Osteocyte (in vitro differentiated cells): ENCODE measurements around a stretch of chr1.

- PRO-cap = no peak
Measured at GRCh38 chr1:180199469-180200328, 30.4 kb upstream of the LHX4 start.

DNA sequence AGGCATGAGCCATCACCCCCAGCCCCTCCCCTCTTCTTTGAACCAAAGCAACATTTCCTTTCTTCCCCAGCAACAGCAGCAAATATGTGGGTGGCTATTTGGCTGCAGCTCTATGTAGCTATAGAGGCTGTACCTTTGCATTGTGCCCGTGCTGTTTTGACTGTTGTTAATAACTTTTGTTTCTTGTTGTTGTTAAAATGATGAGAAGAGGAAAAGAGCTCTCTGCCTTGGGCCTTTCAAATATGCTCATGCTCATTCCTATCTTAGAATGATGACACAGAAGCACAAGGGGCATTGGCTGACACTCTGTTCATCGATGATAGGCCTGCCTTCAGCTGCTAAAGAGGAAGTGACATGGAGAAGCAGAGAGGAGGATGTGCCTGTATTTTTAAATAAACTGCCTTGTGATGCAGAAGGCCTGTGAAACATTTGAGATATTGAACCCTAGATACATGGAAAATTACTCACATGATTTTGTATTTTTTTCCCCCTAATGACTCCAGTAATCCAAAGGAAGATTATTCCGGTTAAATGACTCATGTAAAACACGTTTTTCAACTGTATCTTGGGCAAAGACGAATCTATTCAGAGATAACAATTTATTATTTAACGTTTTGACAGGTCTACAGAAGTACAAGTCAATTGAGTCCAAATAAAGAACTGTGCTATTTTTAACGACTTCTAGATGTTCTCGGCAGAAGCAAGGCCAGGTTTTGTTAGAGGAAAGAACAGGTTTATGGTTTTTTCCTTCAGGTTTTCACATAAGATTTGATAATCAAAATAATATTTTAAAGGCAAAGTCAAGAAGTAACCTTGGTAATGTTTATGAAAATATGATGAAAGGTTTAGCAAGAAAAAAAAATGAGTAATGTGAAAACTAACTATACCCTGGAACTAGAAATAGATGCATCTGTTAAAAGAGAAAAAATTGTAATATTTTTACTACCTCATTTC, 20.4 kb upstream of the XPR1 start:
- PRO-cap = no peak

GRCh38 chr1:180953128-180953732, 40.5 kb downstream of the KIAA1614 start:
- PRO-cap = no peak

DNA sequence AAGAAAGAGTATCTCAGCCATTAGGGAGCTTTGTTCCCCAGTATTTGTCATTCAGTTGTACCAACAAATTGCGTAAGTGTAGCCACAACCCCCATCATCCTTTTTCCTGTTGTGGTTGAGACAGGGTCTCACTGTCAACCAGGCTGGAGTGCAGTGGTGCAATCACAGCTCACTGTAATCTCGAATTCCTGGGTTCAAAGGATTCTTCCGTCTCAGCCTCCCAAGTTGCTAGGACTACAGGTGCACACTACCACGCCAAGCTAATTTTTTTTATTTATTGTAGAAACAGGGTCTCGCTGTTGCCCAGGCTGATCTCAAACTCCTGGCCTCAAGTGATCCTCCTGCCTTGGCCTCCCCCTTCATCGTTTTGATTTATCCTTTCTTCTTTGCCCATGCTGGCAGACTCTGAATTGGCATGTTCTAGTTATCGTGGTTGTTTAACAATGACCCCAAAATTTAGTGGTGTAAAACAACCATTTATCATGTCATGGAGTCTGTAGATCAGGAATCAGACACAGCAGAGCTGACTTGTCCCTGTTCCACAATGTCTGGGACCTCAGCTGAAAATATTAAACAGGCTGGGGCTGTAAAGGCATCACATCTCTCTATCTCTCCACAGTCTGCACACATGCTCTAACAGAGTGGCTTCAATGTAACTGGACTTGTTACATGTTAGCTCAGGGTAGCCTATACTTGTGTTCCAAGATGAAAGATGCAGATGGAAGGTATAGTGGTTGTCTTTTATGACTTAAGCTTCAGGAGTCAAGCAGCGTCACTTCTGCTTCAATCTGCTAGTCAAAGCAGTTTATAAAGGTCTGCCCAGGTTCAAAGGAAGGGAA, 9.2 kb downstream of the STX6 start:
- PRO-cap = no peak

DNA sequence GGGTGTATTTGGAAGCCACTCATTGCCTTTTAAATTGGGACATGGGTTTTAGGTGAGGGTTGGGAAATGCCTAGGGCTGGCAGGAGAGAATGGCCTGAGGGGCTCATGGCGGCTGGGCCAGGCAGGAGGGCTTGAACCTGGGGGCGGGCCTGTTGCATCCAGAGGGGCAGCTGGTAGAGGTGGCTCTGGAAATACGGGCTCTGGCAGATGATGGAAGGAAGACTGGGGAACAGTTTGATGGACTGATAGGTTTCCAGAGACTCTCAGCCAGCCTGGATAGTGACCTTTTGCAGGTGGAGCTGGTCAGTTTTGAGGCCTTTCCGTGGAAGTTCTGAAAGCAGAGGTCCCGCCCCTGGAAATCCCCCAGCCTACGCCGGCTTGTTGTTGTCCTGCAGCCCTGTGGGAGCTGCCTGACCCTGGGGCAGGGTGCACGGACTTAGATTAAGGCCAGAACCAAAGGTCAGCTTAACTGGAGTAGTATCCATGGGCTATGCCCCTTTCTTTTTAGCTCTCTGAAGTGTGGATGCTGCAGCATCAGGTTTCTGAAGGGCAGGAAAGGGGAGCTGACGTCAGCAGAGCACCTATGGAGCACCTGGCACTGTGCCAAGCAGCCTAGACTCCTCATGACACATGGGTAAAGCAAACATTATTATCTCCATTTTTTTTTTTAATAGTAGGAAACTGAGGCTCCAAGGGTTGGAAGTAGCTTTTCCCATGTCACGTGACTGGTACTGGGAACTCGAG, 38.4 kb downstream of the IER5 start:
- PRO-cap = no peak

DNA sequence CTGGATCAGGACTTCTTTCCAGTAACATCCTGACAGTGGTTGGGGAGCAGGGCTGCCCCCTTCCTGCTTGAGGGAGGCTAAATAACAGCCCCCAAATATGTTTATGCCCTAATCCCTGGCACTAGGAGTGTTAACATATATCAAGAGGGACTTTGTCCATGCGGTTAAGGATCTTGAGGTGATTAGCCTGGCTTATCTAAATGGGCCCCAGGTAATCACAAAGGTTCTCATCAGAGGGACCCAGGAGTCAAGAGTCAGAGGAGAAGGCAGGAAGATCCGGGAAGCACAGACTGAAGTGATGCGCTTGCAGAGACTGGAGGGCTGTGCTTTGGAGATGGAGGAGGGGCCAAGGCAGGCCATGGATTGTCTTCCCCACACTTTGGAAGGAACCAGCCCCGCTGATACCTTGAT, 86.3 kb downstream of the IER5 start:
- PRO-cap = no peak

- PRO-cap = no peak
Measured at GRCh38 chr1:182002641-182002928, 58.9 kb downstream of the ZNF648 start.

DNA sequence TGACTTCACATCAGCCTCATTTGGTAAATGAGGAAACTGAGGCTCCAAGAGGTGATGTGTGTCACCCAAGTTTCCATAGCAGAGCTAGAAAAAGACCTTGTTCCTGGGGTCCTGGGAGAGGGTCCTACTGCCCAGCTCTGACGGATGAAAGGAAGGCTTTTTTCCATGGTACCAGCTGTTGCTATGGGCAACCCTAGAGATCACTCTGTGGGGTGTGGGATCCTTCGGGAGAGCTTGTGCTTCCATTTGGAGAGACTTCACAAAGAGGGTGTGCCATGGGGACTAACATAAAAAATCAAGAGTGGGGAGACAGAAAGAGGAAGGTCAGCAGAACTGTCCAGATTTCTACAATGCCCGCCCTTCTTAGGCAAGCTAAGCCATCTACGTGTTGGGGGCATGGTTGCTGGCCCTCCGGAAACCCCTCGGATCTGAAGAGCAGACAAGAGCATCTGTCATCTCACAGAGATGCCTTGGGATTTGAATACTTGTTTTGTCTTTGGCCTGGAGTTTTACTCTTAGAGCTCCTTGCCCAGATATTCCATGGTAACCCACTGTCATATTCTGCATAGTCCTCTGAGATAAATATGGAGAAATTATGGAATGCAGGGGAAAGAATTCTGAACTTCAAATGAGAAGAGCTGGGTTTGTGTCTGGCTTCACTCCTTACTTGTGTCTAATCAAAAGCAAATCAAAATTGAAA, 83.9 kb upstream of the ZNF648 start:
- PRO-cap = no peak

DNA sequence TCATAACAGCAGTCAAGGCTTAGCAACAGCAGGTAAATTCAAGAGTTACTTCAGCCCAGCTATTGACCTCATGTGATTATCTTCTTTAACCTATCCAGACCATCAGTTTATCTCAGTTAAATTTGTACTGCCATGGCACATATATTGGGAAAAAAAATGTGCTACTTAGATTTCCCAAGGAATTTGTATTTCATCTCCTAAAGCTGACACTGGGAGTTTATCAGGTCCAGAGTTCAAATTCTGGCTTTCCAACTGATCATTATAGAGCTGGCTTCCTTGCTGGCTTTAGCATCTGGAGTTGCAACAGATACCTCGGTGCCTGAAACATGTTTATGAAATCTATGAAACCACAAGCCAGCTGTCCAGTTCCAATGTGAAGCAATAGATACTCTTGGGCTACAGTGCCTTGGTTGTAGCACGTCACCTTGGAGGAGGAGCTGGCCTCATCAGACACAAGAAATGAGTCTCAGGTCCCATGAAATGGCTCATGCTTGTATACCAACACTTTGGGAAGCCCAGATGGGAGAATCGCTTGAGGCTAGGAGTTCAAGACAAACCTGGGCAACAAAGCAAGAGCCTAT, 132.3 kb upstream of the ZNF648 start:
- PRO-cap = no peak

- PRO-cap = no peak
Measured at GRCh38 chr1:182197613-182198024, 136.1 kb upstream of the ZNF648 start.

DNA sequence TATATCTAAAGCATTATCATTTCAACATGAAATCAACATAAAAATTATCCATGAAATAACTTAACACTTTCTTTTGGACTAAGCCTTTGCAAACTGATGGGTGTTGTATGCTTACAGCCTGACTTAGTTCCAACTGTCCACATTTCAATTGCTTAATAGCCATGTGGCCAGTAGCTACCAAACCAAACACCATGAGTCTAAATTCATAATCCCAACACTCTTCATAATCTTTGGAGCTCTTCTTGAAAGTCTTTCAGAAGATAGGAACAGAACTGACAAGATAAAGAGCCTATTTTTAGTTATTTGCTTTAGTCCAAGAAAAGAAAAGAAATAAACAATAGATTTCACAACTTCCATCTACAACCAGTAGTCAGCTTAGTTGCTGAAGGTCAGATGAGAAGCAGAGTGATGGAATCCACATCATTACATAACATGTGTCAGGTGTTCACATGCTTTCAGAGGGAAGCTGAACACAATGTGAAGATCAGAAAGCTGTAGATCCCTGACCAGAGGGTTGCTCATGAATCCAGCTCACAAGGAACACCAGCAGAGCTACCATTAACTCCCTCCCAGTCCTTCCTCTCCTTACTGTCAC, 144.0 kb upstream of the ZNF648 start:
- PRO-cap = no peak

- PRO-cap = no peak
Measured at GRCh38 chr1:182278473-182278752, 113.2 kb downstream of the GLUL start.

DNA sequence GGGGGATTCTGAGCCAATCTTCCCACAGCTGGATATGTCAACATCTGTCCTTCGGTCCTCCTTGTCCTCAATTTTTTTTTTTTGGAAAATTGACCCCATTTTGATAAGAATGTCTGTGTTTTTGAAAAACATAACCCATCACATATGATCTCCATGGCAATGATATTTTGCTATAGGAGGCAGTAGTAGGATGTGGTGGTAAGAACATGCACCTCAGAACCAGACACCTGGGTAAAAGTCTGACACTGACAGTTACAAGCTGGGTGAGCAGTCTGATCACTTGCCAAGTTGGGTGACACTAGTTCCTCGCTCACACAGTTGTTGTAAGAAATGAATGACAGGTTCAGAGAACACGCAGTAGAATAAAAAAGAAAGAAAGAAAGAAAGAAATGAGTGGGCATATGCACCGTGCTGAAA, 90.7 kb downstream of the GLUL start:
- PRO-cap = no peak

DNA sequence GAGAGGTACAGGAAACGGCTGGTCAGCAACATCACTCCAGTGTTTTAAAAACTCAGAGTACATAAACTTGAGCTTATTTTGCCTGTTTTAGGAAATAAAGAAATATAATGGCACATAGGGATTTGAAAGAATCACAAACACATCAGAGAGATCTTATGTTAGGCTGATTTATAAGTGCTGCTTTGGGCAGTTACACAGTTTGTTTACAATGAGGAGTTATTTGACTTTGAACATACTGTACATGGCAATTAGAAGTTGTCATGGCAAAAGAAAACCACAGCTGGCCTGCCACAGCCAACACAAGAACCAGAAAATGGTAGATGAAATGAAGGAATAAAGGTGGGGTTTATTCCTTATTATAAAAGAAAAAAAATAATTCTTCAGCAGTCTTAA, 8.9 kb downstream of the GLUL start:
- PRO-cap = no peak

GRCh38 chr1:182390212-182390889, 1.2 kb downstream of the GLUL start:
- PRO-cap = no peak

GRCh38 chr1:182394004-182394635, 2.5 kb upstream of the GLUL start:
- PRO-cap = no peak

- PRO-cap = no peak
Measured at GRCh38 chr1:182850571-182851488, 11.7 kb downstream of the DHX9 start.

GRCh38 chr1:182883936-182884160, 44.7 kb downstream of the DHX9 start:
- PRO-cap = no peak

- PRO-cap = no peak
Measured at GRCh38 chr1:182886585-182887813, 47.9 kb downstream of the DHX9 start.

GRCh38 chr1:182887919-182888435, 48.8 kb downstream of the DHX9 start:
- PRO-cap = no peak